Cardiac septum (tissue), 1 donor: Measurements from ENCODE around the genes CDK5R2, FEV, CFAP65, RESP18 and OBSL1.

GRCh38 chr2:218892658-218893482 is 12.2 kb downstream of the WNT10A start:
- PRO-cap = no peak

DNA sequence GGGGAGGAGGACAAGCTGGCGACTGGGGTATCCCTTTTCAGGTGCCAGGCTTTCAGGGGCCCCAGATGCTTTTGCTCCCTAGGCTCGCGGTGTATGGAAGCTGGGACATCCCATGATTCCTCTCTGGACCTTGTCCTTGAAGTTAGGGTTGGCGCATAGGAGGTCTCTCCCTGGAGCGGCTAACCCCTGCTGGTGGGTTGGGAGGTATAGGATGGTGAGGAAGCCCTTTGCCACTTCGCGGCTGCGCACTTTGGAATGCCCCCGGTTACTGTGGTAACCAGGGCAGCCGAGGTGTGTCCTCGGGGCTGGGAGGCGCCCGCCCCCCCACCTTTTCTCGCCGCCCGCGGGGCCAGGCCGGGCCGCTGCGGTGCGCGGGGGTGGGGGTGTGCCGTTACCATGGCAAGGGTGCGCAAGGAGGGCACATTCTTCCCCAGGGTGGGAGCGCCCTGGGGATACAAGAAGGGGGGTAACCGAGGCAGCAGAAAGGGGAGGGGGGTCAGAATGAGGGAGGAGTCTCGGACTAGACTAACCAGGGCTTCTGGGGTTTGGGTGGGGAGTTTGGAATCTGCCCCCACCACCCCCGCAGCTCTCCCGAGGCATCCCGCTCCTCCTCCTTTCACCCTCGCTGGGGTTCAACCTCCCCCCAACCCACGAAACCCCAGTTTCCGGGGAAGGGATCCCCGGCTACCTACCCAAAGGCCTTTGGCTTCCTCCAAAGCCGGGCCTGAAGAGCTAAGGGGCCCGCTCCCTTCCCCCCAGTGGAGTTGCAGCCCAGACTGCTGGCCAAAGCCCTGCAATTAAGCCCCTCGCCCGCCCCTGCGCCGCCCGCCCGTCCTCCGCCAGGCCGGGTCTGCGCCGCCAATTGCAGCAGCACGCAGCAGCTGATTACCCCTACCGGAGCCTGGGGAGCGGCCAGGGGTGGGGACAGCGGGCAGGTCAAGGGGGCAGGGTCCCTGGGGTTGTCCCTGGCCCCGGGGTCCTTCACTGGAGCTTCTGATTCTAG is 16.5 kb downstream of the WNT10A start:
- PRO-cap = no peak

- PRO-cap = unidirectional peak, minus-strand start at chr2:218959817
Observed at GRCh38 chr2:218959315-218960076, at the start of gene CDK5R2. Gene CDK5R2, plus strand, starts transcription at chr2:218959666.

DNA sequence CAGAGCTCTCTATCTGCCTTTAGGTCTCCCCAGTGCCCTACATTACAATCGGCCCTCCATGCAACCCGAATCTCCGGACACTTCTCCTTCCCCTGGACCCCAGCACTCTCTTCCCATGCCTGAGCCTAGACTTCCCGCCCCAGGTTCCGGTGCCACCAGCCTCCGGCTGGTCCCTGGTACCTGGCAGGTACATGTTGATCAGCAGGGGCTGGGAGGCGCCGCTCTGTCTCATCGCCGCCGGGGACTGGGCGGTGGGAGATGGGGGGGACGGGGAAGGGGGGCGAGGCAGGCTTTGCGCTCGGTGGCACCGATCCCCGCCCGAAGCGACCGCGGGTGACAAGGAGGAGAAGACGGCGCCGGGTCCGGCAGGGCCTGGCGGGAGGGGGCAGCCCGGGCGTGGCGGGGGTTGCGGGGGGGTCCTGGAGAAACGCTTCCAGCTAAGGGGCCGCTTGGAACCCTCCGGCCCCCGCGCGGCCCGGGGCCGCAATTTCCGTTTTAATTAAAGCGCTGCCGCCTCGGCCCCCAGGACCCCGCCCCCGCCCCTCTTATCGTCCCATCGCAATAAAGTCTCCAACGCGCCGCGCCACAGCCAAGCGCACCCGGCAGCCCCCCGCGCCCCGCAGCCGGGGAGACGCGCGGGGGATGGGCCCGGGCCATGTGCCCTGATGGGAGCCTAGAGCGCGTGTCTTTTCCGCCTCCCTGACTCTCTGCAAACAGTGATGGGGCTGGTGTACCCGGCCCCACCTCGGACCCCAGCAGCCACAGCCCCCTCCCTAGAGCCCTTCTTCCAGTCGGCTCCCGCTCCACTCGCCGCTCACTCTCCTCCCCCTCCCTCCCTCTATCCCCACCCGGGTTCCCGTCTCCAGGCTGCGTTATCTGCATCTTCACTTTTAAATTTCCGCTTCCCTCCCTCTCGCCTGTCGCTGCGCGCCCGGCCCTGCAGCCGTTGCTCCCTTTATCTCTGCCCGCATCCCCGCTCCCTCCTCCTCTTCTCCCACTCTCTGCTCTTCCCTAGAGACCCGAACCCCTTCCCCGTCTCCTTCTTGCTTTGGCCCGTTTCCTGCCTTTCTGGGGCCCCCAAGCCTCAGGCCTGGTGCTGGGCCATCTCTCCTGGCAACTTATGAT is at the start of gene FEV:
Gene FEV, minus strand, starts transcription at position 341 of the 1,125 bp plus-strand sequence.
- PRO-cap = no peak

- PRO-cap = no peak
Observed at GRCh38 chr2:219041343-219041828, at the start of gene CFAP65. Gene CFAP65, minus strand, starts transcription at chr2:219041516.

DNA sequence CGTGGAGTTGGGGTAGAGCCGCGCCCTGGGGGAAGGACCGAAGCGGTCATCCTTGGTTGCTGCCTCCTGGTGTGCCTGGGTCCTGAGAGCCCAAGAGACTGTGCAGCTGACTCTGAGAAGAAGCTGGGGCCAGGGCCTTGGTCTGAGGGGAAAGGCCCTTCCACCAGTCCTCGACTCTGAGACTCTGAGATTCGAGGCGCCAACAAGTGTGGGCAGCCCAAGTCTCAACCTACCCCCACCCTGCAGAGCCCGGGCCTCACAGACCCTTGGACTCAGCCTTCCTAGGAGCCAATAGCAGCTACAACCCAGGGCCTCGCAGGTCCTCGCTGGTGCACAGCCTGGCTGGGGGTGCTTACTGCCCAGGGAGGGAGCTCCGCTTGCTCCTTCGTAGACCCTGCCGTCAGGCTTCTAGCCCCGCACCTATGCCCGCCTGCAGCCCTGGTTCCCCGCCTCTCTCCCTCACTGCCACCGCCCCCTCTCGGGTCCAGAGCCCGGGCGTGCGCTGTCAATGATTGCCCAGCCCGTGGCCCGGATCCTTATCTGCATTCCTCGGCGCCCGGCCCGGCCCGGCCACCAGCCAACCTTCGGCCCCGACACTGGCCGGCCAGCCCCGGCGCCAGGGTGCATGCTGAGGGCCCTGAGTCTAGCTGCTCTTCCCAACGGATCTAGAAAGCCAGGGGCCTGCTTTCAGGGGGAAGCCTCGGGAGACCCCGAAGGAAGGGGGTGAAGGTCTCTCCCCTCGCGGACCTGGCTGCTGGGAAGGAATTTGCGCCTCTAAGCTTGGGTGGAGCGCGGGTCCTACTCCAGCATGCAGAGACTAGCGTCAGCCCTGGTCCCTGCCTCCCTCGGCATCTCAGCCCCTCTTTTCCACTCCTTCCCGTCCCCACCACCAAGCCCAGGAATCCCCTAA is 1.9 kb downstream of the IHH start:
- PRO-cap = no peak

- PRO-cap = no peak
Observed at GRCh38 chr2:219081867-219082415, 21.2 kb upstream of the IHH start.

GRCh38 chr2:219118490-219118929 is 42.1 kb downstream of the NHEJ1 start:
- PRO-cap = bidirectional peak, plus-strand start at chr2:219118758, minus-strand start at chr2:219118638

- PRO-cap = no peak
Observed at GRCh38 chr2:219209353-219209924, 2.9 kb downstream of the ZFAND2B start.

GRCh38 chr2:219332885-219333591 is at the start of gene RESP18:
Gene RESP18, minus strand, starts transcription at chr2:219333177.
- PRO-cap = no peak

DNA sequence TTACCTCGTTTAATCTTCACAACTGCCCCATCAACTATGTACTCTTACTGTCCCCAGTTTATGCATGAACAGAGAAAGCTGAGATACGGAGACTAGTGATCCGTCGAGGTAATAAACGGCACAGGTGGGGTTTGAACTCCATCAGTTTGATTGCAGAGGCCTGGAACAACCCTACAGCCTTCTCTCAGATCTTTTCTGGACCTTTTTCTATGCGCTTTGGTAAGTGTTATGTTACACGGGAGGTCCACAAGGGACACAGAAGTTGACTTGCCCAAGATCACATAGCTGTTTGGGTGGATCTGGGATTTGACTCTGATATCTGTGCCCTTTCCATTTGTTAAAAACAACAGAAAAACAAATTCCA is 1.1 kb upstream of the DNPEP start:
- PRO-cap = no peak

DNA sequence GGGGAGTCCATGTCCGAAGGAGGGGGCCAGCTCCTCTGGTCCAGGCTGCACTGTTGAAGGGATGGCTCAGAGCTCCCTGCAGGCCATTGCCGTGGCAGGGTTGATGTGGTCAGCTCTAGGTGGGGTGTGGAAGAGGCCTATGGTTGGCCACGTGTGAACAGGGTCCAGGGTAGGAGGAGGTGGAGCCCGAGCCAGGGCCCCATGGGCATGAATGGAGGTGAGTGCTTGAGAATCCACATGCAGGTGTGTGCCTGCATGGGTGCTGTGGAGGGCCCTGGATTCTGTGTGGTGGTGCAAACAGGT is 1.1 kb downstream of the SPEG start:
- PRO-cap = unidirectional peak, minus-strand start at position 105 of the sequence

DNA sequence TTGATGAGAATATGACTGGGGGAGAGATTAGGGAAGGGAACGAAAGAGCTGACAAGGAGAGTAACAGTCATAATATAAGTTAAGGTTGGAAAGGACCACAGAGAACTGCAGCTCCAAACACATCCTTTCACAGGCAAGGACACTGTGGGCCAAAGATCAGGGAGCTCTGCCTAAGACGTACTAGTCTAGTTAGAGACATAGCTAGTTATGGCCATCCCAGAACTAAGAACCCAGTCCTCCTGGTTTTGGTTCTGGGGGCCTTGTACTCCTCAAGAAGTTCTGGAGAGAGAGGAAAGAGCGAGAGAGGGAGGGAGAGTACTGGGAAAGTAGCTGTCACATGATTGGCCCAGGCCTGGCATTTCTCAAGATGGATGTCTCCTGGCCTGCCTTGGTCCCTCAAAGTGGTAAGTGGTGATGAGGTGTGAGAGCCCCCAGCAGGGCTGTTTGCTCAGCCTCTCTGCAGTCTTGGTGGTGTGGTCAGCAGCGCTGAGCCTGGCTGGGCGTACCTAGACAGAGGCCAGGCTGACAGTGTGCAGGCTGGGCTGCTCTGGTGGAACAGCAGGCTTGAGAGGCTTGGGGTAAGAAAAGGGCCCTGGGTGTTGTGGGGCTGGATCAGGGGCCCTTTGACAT is 2.4 kb downstream of the SPEG start:
- PRO-cap = no peak

GRCh38 chr2:219445857-219446686 is 11.4 kb downstream of the SPEG start:
- PRO-cap = no peak

- PRO-cap = no peak
Observed at GRCh38 chr2:219476380-219476613, 19.6 kb upstream of the SPEGNB start.

DNA sequence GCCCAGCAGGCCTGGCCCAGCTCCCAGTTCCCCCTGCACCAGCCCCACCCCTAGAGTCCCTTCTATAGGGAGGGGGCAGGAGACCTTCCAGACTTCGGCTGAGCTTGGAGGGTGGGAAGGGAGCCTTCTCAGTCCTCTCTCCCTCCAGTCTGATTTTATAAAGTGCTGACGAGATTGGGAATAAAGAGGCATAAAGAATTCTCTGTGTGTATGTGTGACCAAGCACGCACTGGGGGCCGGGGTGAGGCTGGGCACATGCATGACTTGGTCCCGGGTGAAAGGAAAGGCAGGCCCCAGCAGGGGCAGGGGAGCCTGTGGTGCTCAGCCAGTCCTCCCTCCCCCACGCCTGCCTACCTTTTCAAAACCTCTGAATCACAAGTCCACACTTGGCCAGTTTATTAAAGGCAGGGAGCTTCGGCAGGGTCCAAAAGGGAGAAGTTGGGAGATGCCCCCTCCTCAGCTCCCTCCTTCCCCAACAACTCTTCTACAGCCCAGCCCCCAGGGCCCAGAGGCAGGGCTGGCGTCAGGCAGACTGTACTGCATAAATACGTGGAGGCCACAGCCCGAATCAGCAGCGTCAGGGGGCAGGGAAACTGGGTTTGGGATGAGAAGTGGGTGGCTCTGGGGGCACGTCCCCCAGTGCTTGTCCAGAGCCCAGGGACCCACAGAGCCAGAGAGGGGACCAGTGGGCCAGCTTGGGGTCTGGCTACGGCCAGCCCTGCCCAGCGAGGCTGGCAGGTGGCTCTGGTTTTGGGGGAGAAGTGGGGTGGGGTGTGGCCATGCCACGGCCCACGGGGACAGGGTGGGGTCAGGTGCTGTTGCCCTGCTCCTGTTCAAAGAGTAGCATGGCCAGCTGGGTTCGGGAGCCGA is 4.8 kb downstream of the CHPF start:
- PRO-cap = no peak

- PRO-cap = bidirectional peak, plus-strand start at chr2:219571734, minus-strand start at chr2:219571496
Observed at GRCh38 chr2:219571360-219571803, at the start of gene OBSL1. Gene OBSL1, minus strand, starts transcription at chr2:219571539.

DNA sequence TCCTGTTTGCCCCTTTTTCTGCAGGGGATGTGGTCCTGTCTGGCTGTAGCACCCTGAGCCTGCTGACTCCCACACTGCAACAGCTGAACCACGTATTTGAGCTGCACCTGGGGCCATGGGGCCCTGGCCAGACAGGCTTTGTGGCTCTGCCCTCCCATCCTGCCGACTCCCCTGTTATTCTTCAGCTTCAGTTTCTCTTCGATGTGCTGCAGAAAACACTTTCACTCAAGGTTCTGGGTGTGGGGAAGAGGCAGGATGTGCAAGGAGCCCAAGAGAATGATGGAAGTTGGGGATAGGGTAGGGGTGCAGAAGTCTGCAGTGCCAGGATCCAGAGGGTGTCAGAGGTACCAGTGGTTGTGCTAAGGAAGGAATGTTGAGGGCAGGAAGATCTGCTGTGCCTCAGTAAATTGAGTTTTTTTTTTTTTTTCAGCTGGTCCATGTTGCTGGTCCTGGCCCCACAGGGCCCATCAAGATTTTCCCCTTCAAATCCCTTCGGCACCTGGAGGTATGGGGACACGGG is 3.6 kb downstream of the STK11IP start:
- PRO-cap = no peak

GRCh38 chr2:219644816-219645619 is 17.6 kb downstream of the SLC4A3 start:
- PRO-cap = bidirectional peak, plus-strand start at chr2:219645001, minus-strand start at chr2:219644967

GRCh38 chr2:219662417-219663054 is 35.1 kb downstream of the SLC4A3 start:
- PRO-cap = no peak